Bronchial lymph node (tissue), 1 donor: ENCODE data around the gene ADAMTS2.

DNA sequence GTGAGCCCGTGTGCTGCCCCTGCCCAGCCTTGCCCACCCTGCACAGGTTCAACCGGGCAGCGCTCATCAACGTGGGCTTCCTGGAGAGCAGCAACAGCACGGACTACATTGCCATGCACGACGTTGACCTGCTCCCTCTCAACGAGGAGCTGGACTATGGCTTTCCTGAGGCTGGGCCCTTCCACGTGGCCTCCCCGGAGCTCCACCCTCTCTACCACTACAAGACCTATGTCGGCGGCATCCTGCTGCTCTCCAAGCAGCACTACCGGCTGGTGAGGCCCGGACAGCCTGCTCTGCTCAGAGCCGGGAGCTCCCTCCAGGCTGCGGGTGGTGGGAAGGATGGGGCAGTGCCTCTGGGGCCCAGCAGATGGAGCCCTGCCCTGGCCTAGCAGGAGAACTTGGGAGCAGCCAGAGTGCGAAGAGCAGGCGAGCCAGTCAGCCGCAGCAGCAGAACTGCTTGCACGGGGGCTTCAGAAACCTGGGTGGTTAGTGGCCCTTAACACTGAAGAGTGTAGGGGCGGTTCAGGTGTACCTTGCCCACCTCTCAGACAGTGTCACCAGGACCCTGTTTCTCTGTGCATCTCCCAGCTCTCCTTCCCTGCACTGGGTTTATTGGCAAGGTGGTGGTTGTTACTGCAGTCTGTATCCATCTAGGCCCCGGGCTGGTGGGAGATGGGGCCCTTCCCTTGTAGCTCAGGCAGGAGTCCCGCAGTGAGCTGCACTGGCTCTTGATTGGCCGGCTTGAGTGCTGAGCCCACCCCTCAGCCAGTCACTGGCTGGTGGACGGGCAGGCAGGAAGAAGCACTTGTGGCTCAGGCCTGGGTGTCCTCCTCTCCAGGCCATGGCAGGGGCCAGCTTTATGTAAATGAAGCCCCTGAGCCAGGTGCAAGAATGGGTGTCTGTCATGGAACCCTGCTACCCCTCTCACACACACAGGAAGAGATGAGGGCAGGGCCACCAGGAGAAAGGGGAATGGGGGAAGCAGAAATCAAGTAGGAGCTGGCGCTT is 7.6 kb downstream of the B4GALT7 start:
- PRO-cap = no peak

- PRO-cap = no peak
These were observed 11.3 kb downstream of the B4GALT7 start for GRCh38 chr5:177610889-177612035.

GRCh38 chr5:178068067-178068789 is 45.1 kb upstream of the N4BP3 start:
- PRO-cap = bidirectional peak, plus-strand start at chr5:178068788, minus-strand start at chr5:178068565

GRCh38 chr5:178115092-178115842 is 1.9 kb downstream of the N4BP3 start:
- PRO-cap = unidirectional peak, minus-strand start at chr5:178115602

DNA sequence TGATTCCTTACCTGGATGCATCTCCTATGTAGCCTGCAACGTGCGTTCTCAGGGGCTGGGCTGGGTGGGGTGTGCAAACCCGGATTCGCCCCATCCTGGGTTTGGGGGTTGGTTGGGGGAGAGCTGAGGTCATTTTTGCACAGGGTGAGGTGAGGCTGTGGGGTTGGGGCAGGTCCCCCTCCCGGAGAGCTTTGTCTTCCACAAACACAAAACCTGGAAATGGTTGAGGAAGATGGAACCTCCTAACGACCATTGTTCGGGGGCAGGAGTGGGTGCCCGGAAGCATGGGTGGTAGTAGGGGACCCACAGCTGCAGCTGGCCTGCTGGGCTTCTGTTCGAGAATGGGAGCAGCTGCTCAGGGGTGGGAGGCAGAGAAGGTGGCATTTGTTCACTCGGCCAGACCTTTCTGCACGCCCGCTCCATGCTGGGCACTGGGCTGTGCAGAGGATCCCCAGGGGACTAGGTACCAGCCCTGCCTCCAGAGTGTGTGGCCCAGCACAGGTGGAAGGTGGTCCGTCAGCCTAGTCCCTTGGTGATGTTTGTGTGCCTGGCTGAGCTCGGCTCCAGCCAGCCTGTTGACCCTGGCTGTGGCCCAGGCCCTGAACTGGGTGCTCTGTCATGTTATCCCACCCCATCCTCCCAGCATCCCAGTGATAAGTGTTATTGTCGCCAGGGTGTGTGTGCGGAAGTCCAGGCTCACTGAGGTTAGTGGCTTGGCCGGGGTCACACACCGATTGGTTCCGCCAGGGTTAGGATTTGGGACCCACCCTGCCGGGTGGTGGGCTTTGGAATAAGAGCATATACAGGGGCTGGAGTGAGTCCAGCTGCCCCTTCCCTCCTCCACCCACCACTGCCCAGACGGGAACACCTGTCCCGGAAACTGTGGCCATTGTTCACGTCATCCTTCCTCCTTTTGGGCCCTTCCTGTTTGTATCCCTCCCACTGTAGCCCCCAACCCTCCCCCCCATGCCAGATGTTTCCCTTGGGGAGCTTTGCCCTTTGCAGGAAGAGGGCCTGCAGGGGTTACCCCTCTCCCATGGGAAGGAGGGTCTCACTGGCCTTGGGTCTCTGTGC is 4.7 kb downstream of the N4BP3 start:
- PRO-cap = no peak

DNA sequence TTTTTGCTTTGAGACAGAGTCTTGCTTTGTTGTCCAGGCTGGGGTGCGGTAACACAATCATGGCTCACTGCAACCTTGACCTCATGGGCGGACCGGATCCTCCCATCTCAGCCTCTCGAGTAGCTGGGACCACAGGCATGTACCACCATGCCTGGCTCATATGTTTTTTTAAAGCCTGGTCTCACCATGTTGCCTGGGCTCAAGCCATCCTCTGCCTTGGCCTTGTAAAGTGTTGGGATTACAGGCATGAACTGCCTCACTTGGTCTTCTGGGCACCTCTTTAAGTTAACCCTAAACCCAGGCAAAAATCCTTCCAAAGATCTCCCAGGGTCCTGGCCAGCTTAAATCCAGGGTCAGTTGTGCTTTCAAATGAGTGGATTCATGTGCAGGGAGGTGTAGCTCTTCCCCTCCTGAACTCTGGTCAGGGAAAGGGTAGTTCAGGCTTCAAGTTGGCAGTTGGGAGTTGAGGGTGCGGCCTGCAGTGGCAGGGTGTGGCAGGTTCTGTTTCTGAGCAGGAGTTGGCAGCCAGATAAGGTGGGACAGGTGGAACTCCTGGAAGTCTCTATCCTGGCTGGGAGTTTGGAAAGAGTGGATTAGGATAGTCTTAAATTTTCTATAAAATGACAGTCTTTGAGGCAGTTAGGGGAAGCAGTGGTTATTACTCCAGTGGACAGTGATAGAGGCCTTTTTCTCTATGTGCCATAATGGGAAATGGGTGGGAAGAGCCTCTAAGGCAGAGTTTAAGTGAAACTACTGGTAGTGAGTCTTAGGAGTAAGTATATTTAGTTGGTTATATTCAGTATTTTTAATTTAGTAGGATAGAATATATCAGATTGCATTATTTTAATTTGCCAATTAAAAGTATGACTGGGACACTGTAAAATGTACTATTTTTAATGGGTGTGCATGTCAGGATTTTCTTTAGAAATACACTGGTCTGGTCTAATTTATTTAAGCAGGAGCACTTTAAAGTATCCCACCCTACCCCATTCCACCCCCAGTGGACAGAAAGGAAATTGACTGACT is 3.7 kb downstream of the HNRNPAB start:
- PRO-cap = no peak

- PRO-cap = no peak
These were observed 7.9 kb downstream of the HNRNPAB start for GRCh38 chr5:178212153-178212779.

- PRO-cap = no peak
These were observed 53.8 kb downstream of the ZNF354C start for GRCh38 chr5:179113744-179114699.

DNA sequence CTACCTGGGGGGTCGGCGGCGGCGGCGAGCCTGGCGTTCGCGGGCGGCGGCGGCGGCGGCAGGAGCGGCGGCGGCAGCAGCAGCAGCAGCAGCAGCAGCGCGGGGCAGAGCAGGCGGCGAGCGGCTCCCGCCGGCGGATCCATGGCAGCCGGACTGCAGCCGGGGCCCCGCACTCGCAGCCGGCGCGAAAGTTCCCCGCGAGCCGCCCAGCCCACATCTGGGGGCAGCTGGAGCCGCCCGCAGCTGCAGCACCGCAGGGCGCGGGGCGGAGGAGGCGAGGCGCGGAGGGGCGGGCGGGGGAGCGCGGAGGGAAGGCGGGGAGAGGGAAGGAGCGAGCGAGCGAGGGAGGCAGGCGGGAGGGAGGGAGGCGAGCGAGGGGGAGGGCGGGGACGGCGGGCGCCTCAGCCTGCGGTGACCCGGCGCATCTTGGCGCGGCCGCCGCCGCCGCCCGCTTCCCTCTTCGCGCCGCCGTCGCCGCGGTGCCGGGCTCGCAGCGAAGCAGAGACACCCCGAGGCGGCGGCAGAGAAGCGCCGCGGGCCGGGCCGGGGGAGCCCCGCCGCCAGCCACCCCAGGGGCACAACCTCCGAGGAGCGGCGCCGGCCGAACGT is at the start of gene ADAMTS2:
Gene ADAMTS2 (minus strand): TSS at position 276 of the 609 bp plus-strand sequence.
- PRO-cap = bidirectional peak, plus-strand start at position 370 of the sequence, minus-strand start at position 219 of the sequence

- PRO-cap = unidirectional peak, minus-strand start at chr5:179346088
These were observed 652 bp upstream of the ADAMTS2 start for GRCh38 chr5:179345889-179346336.

- PRO-cap = no peak
These were observed 22.1 kb downstream of the RUFY1 start for GRCh38 chr5:179572442-179572865.

GRCh38 chr5:179605856-179606516 is 17.5 kb downstream of the HNRNPH1 start:
- PRO-cap = no peak

DNA sequence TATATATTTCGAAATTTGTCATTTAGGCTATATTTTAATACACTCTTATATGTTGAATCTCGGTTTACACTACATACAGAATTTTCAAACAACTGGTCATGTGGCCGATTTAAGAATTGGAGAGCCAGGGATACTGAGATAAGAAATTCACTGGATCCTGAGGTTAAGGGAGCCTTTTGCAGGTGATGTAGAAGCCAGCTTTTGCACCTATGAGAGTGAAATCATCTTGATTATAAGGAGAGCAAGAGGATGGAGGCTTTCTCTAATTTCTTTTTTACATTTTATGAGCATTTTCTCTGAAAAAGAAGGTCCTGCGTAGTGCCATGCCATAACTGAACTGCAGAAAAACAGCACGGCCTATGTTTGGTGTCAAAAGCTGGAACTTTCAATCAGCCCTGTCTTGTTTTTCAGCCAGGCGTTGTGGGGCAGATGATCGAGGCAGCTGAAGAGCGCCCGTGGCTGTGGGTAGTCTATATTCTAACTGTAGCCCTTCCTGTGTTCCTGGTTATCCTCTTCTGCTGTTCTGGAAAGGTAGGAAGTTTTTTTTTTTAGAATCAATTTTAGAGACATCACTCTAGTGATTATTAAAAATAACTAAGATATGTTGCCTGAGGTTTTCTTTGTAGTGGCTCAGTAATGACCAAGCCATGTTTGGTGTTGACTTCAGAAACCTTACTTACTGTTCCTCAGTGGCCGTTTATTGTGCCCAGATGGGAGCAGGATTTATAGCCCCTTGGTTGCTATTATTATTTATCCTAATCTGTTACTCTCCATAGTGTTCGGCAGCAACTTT is 9.2 kb upstream of the MAML1 start:
- PRO-cap = no peak

GRCh38 chr5:179765150-179765991 is 28.4 kb upstream of the LTC4S start:
- PRO-cap = no peak

DNA sequence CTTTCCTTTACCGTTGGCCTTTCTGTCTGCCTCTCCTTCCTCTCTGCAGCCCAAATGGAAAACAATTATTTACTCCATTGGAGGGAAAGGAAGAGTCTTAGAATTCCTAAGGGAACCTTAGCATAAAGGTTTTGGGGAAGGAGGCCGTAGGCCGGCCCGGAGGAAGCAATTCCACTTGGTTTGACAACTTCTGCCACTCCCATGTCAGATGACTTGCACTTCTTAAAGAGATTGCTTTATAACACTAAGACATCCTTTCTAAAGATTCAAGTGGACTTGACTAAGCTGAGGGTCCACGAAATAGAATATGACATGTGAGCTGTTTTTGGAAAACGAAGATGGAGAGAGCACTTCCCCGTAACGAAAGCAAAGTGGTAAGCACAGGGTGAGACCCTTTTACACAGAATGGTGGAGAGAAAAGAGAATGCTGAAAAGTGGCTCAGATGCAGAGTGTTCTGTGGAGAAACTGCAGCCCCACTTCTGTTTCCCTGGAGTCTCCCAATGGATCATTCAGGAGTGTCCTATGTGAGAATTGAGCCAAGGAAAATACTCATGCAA is 17.9 kb upstream of the LTC4S start:
- PRO-cap = no peak

GRCh38 chr5:179817935-179818475 is 2.7 kb upstream of the SQSTM1 start:
- PRO-cap = unidirectional peak, plus-strand start at chr5:179818071

DNA sequence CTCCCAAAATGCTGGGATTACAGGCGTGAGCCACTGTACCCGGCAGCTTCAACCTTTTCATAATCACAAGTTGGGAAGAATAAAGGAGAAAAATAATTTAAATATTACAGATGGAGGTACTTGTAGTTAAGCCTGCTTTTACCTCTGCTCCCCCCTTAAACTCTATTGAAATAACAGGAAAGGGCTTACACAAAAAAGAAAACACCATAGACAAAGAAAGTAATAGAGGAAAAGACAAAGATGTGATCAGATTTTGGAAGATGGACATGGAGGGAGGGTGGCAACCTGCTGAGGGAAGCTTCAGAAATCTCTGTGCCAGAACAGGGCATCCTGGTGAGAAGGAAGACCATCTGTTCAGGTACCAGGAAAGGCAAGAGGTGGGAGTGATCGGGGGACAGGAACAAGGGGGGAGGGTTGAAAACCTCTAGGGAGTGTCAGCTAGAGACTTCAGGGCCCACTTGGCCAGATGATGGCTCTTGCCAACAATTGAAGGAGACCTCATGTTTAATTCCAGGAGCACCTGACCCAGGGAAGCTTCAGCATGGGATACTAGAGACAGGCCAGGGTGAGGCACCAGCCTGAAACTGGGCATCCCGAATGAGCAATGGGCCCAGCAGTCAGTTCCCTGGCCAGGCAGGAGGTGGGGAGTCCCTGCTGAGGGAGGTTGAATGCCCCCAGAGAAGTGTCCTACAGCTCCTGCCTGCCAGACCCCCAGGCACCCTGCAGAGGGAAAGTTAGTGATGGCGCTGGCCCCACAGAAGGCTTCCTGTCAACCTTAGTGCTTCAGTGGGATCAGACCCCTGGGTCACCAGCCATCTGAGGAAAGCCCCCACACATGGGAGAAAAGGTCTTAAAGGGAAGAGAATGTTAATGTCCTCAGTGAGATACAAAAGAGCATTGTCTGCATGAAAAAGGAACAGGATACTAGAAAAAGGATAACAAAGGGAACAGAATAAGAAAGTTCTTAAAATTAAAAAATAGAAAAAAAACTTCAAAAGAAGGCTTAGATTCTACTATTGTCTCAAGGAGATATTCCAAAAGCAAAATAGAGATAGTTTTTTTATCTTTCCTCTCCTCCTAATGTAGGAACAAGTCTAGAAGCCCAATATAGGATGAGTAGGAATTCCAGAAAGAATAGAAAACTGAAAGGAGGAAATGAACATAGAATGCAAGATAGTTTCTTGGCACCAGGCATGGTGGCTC is 8.3 kb downstream of the SQSTM1 start:
- PRO-cap = no peak

- PRO-cap = no peak
These were observed 45.2 kb downstream of the RNF130 start for GRCh38 chr5:180026383-180026798.

DNA sequence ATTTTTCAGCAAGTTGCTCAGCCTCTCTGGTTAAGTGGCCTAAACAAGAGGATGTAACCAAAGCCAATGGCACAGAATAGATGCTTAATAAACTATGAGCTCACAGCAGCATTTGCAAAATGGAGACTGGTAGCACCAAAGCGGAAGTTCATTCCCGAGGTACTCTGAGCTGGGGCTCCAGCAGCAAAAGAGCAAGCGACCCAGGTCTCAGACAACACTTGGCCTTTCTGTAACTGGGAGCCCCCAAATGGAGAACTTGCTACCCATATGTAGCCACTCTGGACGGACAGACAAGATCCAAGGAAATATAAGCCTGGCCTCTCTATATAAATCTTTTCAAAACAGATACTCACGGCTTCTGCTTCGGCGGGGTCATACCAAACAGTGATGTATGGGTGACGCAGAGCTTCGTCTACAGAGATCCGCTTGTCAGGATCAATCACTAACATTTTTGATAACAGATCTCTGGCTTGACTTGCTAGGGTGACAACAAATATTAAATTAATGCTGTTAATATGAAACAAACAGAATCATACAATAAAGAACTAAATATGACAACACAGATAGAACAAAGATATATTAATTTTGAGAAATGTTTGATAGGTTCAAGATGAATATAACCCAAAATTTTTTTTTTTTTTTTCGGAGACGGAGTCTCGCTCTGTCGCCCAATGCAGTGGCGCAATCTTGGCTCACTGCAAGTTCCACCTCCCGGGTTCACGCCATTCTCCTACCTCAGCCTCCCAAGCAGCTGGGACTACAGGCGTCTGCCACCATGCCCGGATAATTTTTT is 31.9 kb upstream of the RASGEF1C start:
- PRO-cap = no peak

GRCh38 chr5:180354058-180354530 is 958 bp upstream of the GFPT2 start:
- PRO-cap = no peak